Pulmonary lymph node (tissue), 1 donor: Measurements from ENCODE around the genes PRKCG, TTYH1 and LENG8.

GRCh38 chr19:53558299-53559278, 20.6 kb downstream of the ZNF331 start:
- PRO-cap, result no peak

GRCh38 chr19:53562949-53563263, 25.0 kb downstream of the ZNF331 start:
- PRO-cap, result no peak

GRCh38 chr19:53566479-53566958, 28.6 kb downstream of the ZNF331 start:
- PRO-cap, result no peak

DNA sequence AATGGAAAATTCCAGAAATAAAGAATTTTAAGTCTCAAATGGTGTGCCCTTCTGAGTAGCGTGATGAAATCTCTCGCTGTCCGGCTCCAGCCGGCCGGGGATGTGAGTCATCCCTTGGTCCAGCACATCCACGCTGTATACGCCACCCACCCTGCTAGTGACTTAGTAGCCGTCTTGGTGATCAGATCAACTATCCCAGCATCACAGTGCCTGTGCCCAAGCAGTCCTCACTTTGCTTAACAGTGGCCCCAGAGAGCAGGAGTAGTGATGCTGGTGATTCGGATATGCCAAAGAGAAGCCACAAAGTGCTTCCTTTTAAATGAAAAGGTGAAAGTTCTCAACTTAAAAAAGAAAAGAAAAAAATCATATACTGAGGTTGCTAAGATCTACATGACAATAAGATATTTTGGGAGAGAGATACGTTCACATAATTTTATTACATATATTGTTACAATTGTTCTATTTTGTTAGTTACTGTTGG, 40.1 kb downstream of the ZNF331 start:
- PRO-cap, result no peak

- PRO-cap, result no peak
These were observed 9.9 kb upstream of the DPRX start for GRCh38 chr19:53621704-53622503.

- PRO-cap, result no peak
These were observed 6.6 kb upstream of the NLRP12 start for GRCh38 chr19:53830850-53831049.

GRCh38 chr19:53882093-53882589, at the start of gene PRKCG:
Gene PRKCG, plus strand, starts transcription at chr19:53882197.
- PRO-cap, result no peak

DNA sequence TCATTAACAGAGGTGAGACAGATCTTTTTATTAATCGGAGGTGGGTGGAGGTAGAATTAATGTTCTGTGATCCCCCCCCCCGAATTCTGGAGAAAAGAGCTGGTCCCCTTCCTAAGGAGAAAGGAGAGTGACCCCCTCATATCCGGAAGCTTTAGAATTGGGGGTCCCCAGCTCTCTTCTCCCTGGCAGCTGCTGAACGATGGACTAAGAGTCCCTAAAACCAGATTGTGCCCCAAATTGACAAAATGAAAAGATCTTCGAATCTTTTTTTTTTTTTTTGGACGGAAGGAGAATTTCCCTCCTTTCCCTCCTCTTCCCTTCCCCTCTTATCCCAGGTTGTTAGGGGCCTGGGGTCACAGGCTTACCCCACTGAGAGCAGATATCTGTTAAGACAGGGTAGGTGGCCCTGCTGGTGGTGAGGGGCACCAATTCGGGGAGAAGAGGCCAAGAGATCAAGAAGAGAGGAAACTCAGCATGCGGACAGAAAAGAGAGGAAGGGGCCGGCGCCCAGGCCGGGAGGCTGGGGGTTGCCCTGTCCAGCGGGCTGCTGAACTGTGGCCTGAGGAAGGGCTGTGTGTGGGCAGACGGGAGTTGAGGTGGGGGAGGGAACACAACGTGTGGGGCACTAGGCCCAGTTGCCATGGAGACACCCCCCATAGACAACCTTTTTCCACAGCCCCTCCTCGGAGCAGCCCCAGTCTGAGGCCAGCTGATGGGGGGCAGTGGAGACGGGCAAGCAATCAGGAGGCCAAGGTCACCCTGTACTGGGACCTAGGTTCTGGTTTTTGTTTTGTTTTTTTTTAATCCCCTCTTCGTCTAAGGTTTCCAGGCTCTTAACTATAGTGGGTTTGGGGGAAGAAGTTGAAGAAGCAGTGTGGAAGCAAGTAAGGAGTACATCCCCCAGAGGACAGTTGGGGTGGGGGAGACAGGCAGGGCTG, 2.7 kb upstream of the CACNG8 start:
- PRO-cap, result no peak

GRCh38 chr19:53985196-53986184, 5.9 kb upstream of the CACNG6 start:
- PRO-cap, result no peak

GRCh38 chr19:54207915-54208948, 7.6 kb downstream of the RPS9 start:
- PRO-cap, result bidirectional peak, plus-strand start at chr19:54208572, minus-strand start at chr19:54208216

- PRO-cap, result no peak
These were observed 2.5 kb downstream of the LILRA4 start for GRCh38 chr19:54336222-54337015.

- PRO-cap, result no peak
These were observed 8.9 kb upstream of the LAIR1 start for GRCh38 chr19:54373490-54374159.

DNA sequence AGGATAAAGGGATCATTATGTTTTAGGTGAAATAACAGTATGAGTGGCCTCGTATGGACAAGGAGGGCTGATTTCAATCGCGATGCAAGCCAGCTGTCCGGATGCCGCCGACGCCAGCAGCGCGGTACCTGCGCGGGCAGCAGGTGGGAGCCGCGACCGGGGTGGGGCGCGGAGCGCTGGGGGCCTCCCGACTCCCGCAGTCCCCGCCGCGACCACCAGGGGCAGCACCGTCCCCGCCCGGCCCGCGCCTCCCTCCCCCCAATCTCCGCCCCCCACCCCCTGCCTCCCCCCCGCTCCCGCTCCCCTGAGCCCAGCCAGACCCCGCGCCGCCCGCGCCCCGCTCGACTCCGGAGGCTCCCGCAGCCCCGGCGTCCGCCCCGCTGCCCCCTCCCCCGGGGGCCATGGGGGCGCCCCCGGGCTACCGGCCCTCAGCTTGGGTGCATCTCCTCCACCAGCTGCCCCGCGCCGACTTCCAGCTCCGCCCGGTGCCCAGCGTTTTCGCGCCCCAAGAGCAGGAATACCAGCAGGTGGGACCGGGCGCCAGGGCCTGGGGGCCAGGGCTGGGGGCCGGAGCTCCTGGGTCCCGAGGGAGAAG, at the start of gene TTYH1:
TSS of gene TTYH1 (plus strand) at position 313 of the 595 bp plus-strand sequence.
- PRO-cap, result unidirectional peak, minus-strand start at position 252 of the sequence

- PRO-cap, result no peak
These were observed 4.8 kb downstream of the TTYH1 start for GRCh38 chr19:54419684-54420804.

DNA sequence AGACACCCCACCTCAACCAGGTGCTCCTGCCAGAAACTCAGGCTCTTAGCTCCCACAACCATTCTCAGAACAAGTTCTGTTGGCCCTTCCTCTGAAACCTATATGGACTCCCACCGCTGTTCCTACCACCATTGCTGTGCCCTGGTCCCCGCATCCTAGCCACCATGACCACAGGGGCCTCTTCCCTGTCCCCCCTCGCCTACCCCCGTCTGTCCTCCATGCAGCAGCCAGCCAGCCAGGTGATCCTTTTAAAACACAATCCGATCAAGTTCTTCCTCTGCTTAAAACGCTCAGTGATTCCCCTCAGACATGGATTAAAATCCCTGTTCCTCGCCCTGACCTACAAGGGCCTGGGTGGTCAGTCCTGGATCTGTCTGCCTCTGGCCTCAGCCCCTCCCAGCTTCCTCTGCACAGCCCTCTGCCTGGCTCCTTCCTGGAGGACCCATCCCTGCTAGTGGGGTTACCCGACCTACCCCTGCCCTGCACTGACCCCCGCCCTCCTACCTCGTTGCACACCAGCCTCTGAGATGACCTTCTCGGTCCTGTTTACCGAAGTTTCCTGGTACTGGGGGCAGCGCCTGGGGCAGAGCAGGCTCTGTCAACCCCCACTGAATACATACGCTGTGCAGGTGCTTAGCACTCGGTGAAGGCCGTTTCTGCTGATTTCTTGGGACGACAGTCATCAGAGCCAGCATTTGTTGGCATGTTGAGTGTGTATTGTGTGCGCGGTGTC, 14.8 kb upstream of the LENG8 start:
- PRO-cap, result no peak

DNA sequence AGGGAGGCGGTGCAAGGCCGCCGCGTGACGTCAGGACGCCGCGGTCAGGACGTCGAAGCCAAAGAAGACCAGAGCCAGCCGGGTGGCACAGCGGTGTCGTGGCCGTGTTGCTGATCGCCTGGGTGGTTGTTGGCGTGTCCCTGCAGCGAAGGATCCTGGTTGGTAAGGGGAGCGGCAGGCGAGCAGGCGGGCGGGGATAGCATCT, at the start of gene LENG8:
TSS of gene LENG8 (plus strand) at position 51 of the 205 bp plus-strand sequence.
- PRO-cap, result bidirectional peak, plus-strand start at position 61 of the sequence, minus-strand start outside the sequence

DNA sequence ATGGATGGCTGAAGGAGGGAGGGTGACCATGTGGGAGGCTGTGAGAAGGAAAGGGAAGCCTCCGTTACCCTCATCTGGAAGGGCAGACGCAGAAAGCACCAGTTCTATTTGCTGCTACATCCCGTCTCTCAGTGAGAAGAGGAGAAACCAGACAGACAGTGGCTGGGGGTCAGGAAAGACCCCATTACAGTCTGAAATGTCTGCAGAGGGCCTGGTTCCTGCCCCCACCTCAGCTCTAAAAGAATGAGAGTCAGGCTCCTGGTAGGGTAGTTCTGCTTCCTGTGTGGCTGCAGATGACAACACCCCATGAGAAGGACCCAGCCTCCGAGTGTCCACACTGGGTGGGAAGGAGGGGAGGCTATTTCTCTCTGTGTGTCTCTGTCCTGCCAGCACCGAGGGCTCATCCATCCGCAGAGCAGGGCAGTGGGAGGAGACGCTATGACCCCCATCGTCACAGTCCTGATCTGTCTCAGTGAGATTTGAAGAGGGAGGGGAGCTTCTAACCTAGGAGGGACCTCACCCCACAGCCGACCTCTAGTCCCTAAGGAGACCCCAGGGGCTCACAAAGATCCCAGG, 463 bp downstream of the LILRA1 start:
- PRO-cap, result no peak

DNA sequence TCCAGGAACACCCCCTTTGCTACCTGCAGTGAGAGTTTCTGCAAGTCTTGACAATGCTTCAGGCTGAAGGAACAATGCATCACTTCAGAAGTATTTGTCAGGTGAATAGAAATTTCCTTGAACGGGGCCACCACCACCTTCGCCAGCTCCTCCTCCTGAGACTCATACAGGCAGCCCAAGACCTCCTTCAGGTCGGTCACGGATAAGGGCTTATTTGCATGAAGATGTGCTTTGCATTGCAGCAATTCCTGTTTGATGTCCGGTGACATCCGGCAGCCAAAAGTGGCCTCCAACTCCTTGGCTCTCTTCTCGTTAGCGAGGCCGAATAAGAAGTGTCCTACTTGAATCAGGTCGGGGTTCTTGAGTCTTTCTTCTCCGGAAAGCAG, 27.3 kb upstream of the NLRP2 start:
- PRO-cap, result no peak

- PRO-cap, result unidirectional peak, plus-strand start at chr19:55006227
These were observed 32.1 kb downstream of the GP6 start for GRCh38 chr19:55005874-55006479.

GRCh38 chr19:55014813-55015417, 23.1 kb downstream of the GP6 start:
- PRO-cap, result no peak